IMR-90 (cell line): ENCODE results near the genes MMP13, PDGFD, CARD18 and KBTBD3.

GRCh38 chr11:102429347-102430664 is 22.8 kb downstream of the TMEM123 start:
- RRBS: no CpG with 5 or more reads among the region's 9 CpGs
CAGE:
- cytosol, long polyA plus RNA: no peak
- long polyA plus RNA: no peak
- nucleus, long polyA plus RNA: no peak

DNA sequence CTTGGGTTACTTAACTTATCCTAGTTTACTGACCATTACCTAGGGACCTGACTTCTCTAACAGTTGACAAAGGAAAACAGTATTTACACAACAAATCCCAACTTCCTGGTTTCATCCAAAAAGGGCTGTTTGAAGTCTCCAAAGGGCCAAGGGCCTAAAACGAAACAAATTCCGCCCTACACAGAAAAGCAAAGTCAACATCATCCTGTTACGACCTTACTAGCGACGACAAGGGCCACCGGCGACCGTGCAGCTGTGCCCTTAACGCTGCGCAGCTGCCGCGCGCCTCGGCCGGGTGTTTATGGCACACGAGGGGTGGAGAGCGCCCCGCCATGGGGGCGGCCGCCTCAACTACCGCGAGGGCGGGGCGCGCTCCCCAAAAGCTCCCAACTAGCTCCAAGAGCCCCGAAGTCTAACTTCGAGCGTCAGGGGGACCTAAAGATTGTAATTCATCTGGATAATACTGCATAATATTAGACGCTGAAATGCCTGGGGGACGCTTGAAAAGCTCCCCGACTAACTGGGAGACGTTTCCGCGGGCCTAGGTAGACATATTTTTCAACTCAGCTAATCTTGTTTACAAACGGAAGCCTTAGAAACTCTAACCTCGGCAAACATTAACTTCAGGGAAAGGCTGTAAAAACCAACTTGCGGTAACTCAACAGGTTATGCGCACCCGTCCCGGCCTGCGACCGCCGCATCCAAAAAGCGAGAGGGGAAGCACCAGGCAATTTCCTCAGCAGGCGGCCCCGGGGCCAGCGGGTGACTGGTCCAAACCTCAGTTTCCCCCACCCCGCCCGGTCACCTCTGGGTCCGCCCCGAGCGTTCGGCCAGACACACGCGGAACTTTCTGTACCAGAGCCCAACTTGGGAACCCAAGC is 737 bp downstream of the TMEM123 start:
- RRBS: 1% methylated on average over 20 of the region's 55 CpGs
CAGE:
- cytosol, long polyA plus RNA: no peak
- long polyA plus RNA: no peak
- nucleus, long polyA plus RNA: no peak

- RRBS: no CpG with 5 or more reads among the region's 12 CpGs
CAGE:
- cytosol, long polyA plus RNA: no peak
- long polyA plus RNA: no peak
- nucleus, long polyA plus RNA: no peak
Observed at GRCh38 chr11:102453250-102454098, 909 bp upstream of the TMEM123 start.

DNA sequence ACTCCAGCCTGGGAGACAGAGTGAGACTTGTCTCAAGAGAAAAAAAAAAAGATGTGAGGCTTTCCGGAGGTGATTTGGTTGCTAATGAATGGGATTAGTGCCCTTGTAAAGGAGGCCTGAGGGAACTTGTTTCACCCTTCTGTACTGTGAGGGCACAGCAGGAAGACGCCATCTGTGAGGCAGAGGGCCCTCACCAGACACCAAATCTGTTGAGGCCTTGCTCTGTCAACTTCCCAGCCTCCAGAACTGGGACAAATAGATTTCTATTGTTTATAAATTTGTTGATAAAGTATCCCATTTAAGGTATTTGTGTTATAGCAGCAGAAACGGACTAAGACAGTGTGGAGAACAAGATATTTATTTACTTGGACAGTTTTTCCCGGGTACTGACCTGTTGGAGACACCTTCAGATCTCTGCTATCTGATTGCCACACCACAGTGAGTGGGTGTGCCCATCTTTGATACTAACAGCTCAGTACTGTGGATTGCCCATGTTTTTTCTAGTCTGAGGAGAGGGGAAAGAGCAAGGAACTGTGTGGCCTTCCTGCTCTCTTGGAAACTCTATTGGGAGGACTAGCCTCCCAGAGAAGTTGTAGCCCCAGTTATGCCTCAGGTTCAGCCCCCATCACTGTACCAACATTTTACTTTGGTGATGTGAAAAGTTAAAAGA is 2.2 kb upstream of the TMEM123 start:
- RRBS: no CpG with 5 or more reads among the region's 4 CpGs
CAGE:
- cytosol, long polyA plus RNA: no peak
- long polyA plus RNA: no peak
- nucleus, long polyA plus RNA: no peak

DNA sequence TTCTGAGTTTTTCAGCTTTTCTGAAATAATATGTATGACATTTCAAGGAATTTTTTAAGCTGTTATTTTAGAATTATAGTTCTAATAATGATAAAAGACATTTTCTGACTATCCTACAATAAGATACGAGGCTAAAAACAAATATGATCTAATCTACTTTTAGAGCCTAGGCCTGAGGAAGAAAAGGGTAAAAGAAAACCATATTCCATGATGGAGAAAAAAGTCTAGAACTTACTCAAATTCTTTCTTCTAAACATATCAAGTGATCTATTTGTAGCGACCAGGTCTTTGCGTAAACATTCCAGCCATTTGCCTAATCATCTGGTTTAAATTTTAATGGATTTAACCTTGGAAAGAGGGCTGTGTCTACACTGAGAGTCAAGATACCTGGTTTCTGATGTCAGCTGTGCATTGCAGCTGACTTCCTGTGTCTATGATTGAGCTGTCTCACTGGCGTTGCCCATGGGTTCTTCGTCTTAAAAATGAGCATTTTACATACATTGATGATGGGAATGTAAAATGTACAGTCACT is 10.0 kb upstream of the TMEM123 start:
- RRBS: no CpG with 5 or more reads among the region's 5 CpGs
CAGE:
- cytosol, long polyA plus RNA: no peak
- long polyA plus RNA: no peak
- nucleus, long polyA plus RNA: no peak

GRCh38 chr11:102955498-102955841 is at the start of gene MMP13:
MMP13 (minus strand) TSS chr11:102955732.
- RRBS: no CpG with 5 or more reads among the region's 5 CpGs
CAGE:
- cytosol, long polyA plus RNA: no peak
- long polyA plus RNA: no peak
- nucleus, long polyA plus RNA: no peak

DNA sequence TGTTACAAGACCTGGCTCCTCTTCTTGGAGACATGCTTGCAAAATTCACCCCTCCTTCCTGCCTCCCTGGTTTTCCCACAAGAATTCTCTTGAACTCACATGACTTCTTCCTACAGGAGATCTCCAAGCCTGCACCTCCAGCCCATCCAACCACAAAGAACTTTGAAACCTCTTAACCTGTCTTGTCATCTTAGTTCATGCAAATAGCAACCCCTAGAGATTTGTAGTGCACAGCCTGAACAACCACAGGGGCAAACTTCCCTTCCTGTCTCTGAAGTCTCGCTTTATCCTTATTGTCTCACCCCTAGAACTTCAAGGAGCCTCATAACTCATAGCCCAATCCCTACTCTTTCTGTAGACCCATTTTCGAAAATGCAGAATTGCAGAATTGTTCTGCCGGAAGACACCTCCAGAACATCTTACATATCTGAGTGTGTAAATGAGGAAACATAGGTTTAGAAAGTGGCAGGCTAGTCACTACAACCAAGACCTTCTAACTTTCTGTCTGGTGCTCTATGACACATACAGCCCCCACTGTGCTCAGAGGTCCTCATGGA is 132.3 kb upstream of the DDI1 start:
- RRBS: no CpG with 5 or more reads among the region's 3 CpGs
CAGE:
- cytosol, long polyA plus RNA: no peak
- long polyA plus RNA: no peak
- nucleus, long polyA plus RNA: no peak

DNA sequence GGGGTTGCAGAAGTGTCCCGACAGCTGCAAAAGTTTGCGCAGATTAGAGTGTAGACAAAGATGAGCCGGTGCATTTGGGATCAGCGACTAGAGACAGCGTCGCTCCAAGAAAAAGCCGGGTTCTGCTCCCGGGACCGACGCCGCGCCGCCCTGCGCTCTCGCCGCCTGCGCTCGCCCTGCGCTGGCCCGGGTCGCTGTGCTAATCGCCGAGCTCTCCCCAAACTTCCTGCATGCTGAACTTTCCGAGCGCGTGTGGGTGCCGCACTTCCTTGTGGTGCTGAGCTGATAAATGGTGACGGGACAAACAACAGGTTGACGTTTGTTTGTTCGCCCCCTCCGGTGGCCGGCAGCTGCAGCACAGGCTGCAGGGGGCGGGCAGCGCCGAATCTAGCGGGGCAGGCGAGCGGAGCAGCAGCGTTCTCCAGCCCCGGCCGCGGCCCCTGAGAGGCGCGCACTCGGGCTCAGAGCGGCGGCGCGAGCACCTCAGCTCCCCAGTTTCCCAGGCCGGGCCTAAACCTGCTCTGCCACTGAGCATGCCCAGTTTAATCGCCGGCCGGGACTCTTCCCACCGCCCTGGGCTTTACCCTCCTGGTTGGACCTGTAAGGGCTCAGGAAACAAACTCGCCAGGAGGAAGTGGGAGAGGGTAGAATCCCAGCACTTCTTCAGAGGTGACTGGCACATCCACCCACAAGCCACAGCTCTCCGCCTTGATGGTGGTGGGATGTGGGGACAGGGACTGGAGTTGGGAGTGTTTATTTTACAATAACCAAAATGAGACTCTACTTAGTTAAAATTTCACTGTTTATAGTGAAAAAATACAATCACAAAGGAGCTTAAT is at the start of gene PDGFD:
Gene PDGFD, minus strand, starts transcription at position 294 of the 839 bp plus-strand sequence.
- RRBS: 3% methylated on average over 28 of the region's 56 CpGs
CAGE:
- cytosol, long polyA plus RNA: no peak
- long polyA plus RNA: no peak
- nucleus, long polyA plus RNA: no peak

- RRBS: no CpG with 5 or more reads among the region's 2 CpGs
CAGE:
- cytosol, long polyA plus RNA: no peak
- long polyA plus RNA: no peak
- nucleus, long polyA plus RNA: no peak
Observed at GRCh38 chr11:104917597-104917961, 50.8 kb downstream of the CASP4 start.

DNA sequence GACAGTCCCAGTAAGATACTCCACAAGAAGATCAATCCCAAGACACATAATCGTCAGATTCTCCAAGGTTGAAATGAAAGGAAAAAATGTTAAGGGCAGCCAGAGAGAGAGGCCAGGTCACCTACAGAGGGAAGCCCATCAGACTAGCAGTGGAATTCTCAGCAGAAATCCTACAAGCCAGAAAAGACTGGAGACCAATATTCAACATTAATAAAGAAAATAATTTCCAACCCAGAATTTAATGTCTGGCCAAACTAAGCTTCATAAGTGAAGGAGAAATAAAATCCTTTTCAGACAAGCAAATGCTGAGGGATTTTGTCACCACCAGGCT is 2.2 kb upstream of the CASP4 start:
- RRBS: no CpG with 5 or more reads among the region's 1 CpG
CAGE:
- cytosol, long polyA plus RNA: no peak
- long polyA plus RNA: no peak
- nucleus, long polyA plus RNA: no peak

- RRBS: no CpG with 5 or more reads among the region's 2 CpGs
CAGE:
- cytosol, long polyA plus RNA: no peak
- long polyA plus RNA: no peak
- nucleus, long polyA plus RNA: no peak
Observed at GRCh38 chr11:105139562-105139965, at the start of gene CARD18. CARD18 (minus strand) TSS chr11:105139769.

DNA sequence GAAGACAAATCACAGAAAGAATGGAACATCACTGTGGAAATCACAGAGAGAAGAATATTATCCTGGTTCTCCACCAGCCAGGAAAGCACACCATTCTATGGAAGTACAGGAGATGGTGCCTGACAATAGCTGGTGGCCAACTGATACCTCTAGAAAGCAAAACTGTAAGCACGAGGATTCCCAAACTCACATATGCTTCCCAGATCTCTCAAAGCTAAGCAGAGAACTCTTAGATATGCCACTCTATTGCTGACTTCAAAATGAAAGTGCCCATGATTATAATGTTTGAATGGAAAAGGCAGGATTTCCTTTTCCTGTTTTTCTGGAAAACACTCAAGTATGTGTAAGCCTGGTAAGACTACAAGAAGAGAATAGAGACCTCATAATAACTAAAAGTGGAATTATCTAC is 2.5 kb upstream of the CARD18 start:
- RRBS: no CpG with 5 or more reads among the region's 1 CpG
CAGE:
- cytosol, long polyA plus RNA: no peak
- long polyA plus RNA: no peak
- nucleus, long polyA plus RNA: no peak

- RRBS: no CpG with 5 or more reads among the region's 3 CpGs
CAGE:
- cytosol, long polyA plus RNA: no peak
- long polyA plus RNA: no peak
- nucleus, long polyA plus RNA: no peak
Observed at GRCh38 chr11:106001998-106002575, 20.0 kb downstream of the MSANTD4 start.

GRCh38 chr11:106076448-106077498 is at the start of gene KBTBD3:
KBTBD3 (minus strand) TSS chr11:106077347.
- RRBS: no CpG with 5 or more reads among the region's 41 CpGs
CAGE:
- cytosol, long polyA plus RNA: no peak
- long polyA plus RNA: no peak
- nucleus, long polyA plus RNA: no peak

DNA sequence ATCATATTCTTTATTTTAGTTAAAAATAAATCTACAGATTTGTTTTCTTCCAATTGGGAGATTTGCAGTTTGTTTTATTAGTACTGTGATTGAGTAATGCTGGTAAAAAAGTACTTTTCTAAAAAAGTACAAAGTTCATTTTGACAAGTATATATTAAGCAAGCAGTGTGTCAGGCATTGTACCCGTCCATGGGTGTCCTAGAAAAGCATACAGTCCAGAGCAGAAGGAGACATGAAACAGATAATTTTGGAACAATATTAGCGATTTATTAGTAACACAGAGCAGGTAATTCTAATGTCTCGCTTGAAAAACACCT is 18.9 kb downstream of the ELMOD1 start:
- RRBS: no CpG with 5 or more reads among the region's 3 CpGs
CAGE:
- cytosol, long polyA plus RNA: no peak
- long polyA plus RNA: no peak
- nucleus, long polyA plus RNA: no peak

- RRBS: no CpG with 5 or more reads among the region's 6 CpGs
CAGE:
- cytosol, long polyA plus RNA: no peak
- long polyA plus RNA: no peak
- nucleus, long polyA plus RNA: no peak
Observed at GRCh38 chr11:107682505-107683045, 29.3 kb downstream of the SLN start.

DNA sequence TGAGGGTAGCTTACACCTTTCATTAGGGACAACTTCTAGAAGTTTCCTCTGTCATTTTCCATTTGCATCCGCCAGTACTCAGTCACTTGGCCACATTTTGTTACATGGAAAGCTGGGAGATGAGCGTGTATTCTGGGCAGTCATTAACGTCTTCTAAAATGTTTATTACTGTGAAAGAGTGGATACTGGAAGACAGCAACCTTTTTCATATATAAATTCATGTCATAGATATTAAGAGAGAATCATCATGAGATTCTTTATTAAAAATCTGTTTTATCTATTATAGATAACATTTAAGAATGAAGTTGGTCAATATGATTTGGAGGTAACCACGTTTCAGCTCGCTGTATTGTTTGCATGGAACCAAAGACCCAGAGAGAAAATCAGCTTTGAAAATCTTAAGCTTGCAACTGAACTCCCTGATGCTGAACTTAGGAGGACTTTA is 26.1 kb upstream of the ACAT1 start:
- RRBS: no CpG with 5 or more reads among the region's 5 CpGs
CAGE:
- cytosol, long polyA plus RNA: no peak
- long polyA plus RNA: no peak
- nucleus, long polyA plus RNA: no peak

GRCh38 chr11:108960387-108961044 is 295.6 kb downstream of the DDX10 start:
- RRBS: no CpG with 5 or more reads among the region's 9 CpGs
CAGE:
- cytosol, long polyA plus RNA: no peak
- long polyA plus RNA: no peak
- nucleus, long polyA plus RNA: no peak

DNA sequence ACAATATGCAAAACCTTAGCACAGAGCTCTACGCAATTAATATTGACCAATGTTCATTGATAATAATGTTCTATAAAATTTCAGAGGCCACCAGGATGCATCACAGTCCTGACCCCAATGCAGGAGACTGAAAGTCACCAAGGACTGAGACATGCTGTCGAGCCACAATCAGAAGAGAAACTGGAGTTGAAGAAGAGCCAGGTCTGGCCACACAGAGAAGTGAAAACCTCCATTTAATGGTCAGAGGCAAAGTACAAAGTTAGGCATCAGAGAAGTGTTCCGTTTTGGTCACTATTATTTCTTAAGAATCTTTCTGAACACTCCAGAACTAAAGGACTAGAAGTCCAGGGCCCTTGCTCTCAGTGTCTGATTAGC is 120.8 kb upstream of the ZC3H12C start:
- RRBS: no CpG with 5 or more reads among the region's 3 CpGs
CAGE:
- cytosol, long polyA plus RNA: no peak
- long polyA plus RNA: no peak
- nucleus, long polyA plus RNA: no peak

- RRBS: no CpG with 5 or more reads among the region's 3 CpGs
CAGE:
- cytosol, long polyA plus RNA: no peak
- long polyA plus RNA: no peak
- nucleus, long polyA plus RNA: no peak
Observed at GRCh38 chr11:110131632-110132067, 38.5 kb downstream of the ZC3H12C start.